WTC11 (cell line): Measurements from ENCODE around the genes SULT1C2 and SULT1C4.

- PRO-cap: no peak
Observed at GRCh38 chr2:105388898-105389673, 9.8 kb downstream of the FHL2 start.

- PRO-cap: no peak
Observed at GRCh38 chr2:105399496-105400006, 700 bp upstream of the FHL2 start.

DNA sequence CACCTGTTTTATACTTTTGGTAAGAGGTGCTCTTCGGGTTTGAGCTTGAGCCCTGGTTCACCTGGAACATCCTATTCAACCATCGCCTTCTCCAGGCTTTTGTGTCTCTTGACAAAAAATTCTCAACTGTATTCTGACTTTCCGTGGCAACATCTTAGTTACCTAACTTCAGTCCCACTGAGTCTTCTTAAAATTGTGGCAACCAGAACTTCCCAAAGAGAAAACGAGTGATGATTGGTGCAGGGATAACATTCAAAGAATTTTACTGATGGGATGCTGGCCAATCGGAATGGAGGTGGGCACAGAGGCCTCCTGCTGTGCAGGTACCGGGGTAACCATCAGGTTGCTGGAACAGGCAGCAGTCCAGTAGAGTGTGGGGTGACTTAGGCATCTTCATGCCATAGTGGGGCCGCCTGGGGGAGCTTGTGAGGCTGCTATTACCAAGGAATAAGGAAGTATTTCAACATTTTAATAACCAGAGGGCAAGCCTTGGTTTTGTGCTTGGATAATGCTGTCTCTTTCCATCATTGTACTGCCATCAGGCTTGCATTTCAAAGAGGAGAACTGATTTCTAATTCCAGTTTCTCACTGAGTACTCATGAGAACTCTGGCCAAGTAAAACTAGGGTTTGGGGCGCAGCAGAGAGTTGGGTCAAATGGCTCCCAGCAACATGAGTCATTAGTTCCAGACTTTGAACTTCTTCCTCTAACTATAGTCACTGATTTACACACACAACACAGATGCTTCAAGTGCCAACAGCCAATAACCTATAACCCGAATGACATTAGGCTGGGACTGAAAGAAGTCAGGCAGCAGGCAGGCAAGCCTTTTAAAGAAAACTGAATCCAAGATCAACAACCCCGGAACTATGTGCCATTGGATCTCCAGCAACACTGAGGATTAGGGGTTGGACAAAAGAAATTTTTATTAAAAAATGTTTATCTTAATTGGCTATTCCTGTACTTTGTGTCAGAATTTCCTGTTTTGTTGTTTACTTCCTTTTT, 56.0 kb upstream of the FHL2 start:
- PRO-cap: no peak

- PRO-cap: no peak
Observed at GRCh38 chr2:105467919-105468917, 69.4 kb upstream of the FHL2 start.

DNA sequence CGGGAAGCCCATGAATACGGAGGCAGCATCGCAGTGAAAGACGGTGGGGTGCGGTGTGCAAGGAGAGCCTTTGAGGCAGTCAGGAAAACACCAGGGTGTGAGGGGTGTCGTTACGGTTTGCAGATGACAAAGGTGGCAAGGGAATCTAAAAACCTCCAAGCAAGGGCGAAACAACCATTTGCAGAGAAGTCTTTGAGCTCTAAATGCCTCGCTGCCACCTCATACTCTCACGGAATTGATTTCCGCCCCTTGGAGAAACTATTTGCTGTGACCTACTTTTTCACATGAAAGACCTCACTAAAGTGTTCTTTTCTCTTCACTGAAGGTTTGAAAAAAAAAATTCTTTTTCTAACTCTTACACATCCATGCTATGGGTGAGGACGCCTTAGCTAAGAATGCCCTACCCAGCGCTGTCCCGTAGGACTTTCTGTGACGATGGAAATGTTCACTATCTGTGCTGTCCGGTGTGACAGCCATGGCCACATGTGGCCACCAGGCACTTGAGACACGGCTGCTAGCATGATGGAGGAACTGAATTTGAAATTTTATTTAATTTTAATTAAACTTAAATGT, 169.4 kb upstream of the FHL2 start:
- PRO-cap: no peak

DNA sequence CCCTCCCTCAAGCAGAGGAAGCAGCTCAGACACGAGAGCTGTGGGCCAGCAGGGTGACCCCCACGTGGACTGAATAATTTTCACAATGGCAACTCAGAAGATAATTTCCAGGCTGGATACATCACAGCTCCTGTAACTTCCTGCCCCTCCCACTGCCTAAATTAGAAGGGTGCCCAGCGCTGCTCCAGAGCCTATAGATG, 25.8 kb upstream of the NCK2 start:
- PRO-cap: no peak

GRCh38 chr2:105772483-105772922, 27.8 kb downstream of the NCK2 start:
- PRO-cap: no peak

- PRO-cap: no peak
Observed at GRCh38 chr2:105775659-105776724, 31.3 kb downstream of the NCK2 start.

- PRO-cap: no peak
Observed at GRCh38 chr2:105789789-105790747, 45.4 kb downstream of the NCK2 start.

DNA sequence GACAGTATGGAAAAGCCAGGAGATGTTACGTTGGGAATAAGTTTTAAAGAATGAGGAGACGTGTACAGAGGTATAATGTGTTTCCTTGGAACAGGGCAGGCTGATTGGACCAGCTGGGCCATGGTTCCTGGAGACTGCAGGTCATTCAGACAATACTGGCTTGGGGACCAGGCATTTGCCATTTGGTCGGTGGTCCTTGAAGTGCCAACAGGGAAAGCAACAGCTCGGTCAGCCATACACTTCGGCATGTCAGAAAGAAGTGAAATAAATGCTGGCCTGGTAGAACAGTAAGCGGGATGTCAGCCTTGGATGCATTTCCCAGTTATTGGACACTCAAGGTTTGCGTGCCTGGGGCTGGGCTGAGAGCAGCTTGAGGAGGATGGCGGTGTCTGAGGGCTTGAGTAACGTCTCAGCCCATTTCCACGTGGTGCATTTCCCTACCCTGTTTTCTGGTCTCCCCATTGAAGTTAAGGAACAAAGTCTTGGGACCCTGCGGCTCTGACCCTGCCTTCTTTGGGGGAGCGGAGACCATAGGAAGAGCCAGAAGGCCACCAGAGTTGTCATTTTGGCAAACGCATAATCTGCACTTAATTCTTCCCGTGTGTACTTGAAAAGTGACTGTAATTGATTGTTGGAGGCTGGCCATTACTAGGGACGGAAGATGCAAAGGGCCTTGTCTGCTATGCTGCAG, 75.5 kb downstream of the NCK2 start:
- PRO-cap: no peak

DNA sequence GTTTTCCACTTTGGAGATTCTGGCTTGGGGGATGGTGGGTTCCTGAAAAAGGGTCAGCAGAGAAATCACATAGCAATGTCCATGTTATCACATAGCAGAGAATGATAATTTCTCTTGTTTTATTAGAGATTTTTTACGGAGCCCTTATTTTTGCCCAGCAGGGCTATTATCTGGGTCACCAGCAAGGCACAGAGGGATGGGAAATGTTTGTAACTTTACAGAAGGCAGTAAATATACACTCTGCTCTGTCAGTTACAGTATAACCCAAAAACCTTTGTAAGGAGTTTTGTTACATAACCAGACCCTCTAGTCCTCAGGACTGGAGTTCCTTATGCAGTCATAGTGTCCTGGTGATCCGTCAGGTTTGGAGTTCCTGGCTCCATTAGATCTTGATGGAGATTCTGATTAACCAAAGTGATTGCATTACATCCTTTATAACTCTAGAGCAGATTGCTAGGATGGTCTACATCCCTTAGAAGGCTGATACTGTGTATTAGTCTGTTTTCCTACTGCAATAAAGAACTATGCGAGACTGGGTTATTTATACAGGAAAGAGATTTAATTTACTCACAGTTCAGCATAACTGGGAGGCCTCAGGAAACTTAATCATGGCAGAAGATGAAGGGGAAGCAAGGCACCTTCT, 81.0 kb downstream of the NCK2 start:
- PRO-cap: no peak

DNA sequence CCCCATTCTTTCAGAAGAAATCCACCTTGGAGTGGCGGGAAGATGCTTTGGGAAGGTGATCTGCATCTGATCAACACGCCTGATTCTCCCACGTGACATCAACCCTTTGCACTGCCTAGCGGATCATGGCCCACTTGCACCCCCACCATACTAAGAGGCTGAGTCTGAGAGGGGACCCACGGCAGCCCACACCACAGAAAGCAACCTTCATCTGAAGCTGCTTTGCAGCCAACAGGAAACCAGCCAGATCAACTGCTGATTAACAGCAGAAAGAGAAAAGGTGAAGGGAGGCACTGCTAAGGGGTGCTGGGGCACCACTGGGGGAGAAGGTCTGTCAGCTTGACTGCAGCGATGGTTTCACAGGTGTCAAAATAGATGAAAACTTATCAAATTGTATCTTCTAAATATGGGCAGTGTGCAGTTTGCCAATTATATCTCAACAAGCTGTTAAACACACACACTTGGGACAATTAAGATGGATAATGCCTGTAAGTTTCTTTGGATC, 29.1 kb downstream of the ECRG4 start:
- PRO-cap: no peak

GRCh38 chr2:106137923-106138498, 56.1 kb downstream of the UXS1 start:
- PRO-cap: no peak

- PRO-cap: no peak
Observed at GRCh38 chr2:106144620-106145148, 49.4 kb downstream of the UXS1 start.

DNA sequence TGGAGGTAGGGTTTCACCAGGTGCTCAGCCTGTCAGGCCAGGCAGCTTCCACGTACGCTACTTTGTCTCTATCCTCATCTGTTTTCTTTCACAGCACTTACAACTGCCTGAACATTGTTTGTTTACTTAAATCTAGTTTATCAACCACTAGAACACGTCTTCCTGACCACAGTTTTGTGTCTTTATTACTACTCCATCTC, 11.4 kb upstream of the UXS1 start:
- PRO-cap: no peak

DNA sequence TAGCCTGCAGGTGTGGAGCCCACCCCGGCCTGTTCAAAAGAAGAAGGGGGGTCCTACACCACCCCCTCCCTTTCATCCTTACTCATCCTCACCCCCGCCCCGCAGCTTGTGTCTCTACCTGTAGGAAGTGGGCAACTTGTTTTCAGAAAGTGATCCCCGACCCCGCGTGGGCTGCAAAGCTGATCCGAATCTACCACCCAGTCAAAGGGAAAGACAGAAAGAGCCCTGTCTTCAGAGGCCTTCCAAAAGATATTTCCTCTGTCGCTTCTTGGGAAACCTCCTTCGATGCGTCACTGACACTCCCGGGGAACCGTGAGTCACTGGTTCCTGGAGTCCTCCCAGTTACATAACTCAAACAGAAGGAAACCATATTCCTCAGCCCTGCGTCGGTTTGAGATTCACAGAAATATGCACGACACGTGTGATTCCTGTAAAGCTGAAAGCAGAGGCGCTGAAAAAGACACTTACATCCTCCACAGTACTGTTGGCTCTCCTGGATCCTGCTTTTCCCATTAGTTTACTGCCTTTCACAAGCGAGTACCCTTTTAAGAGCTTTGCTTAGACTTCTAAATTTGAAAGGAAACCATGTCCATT, 24.4 kb downstream of the CD8B2 start:
- PRO-cap: no peak

DNA sequence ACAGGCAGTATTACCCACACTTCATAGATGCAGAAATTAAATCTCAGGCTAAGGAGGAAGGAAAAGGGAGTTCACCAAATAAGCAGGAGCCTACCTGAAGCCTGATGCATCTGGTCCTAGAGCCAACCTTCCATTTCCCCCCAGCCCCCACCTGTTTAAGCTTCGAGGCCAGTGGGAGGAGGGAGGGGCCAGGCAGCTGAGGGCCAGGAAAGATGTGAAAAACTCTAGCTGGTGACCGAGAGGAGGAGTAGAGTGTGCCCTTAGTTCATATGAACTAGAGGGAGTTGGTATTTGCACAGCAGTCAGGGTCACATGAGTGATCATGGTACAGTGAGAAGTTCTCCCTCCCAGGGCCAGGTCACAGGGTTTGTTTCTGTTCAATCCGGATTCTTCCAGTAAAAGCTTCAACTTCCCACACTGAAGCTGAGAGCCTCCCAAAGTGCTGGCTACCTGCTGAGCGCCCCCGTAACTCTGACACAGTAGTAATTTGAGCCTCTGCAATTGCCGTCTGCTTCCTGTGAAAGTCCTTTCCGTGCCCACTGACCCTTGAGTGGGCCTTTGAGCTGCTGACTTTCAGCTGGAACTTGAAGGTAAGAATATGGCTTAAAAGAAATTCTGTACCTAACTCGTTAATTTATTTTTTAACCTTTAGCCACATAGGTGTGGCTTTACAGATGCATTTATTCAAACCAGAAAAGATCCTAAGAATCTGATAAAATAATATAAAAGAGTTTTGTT, at the start of gene SULT1C2:
Gene SULT1C2, plus strand, starts transcription at position 415 of the 738 bp plus-strand sequence.
- PRO-cap: bidirectional peak, plus-strand start at position 301 of the sequence, minus-strand start at position 318 of the sequence; unidirectional peak, minus-strand start at position 473 of the sequence

DNA sequence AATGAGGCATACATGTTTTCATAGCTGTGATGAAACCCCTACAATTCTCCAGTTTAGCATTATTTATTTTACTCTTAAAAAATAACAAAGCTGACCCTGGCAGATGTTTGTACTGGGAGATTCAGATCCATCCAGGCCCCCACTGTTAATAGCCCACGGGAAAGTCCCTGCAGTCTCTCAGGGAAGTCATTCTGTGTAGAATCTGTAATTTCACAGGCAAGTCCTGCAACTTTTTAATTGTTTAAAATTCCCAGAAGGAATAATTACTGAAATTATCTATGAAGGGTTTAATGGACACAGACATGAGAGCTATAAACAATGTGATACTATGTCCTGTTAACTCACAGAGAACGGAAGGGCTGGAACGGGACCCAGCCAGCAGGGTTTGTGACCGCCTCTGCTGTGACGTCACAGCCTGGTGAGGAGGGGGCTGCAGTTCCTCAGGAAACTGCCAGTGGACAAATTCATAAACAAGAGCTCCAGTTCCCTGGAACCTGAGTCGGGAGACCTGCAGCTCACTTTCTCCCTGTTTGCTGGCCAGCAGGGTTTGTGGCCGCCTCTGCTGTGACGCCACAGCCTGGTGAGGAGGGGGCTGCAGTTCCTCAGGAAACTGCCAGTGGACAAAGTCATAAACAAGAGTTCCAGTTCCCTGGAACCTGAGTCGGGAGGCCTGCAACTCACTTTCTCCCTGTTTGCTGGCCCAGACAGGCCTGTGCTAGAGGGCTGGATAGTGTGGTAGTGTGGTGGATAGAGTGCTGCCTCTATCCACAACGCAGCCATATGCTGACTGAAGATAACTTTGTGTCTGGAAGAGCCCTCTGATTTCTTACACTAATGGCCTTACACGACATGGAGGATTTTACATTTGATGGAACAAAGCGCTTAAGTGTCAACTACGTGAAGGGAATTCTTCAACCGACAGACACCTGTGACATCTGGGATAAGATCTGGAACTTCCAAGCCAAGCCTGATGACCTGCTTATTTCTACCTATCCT, at the start of gene SULT1C4:
Gene SULT1C4, plus strand, starts transcription at position 451 of the 996 bp plus-strand sequence.
- PRO-cap: no peak

DNA sequence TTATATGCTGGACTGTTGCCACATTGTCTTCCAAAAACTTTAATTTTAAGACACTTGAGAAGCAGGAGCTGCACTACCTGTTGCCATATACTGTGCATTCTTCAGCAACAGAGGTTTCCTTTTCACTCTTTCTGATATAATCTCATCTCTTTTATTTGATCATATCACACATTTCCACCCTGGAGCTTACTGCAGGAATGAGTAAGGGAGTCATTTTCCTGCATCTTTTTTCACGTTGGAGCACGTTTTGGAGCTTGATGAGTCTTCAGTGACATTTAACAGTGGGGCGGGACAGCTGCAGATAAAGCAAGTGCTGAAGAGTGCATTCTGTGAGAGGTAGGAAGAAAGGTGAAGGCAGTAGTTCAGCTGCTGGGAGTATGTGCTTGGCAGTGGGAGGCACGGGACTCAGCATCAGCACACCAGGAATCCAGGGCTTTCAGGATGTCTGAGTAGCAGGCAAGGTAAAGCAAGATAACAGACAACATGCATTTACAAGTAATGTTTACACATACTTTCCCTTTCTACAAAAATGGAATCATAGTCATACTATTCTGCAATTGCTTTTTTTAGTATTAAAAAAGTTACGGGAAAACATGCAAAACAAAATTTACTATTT, 4.0 kb downstream of the LIMS1 start:
- PRO-cap: no peak

DNA sequence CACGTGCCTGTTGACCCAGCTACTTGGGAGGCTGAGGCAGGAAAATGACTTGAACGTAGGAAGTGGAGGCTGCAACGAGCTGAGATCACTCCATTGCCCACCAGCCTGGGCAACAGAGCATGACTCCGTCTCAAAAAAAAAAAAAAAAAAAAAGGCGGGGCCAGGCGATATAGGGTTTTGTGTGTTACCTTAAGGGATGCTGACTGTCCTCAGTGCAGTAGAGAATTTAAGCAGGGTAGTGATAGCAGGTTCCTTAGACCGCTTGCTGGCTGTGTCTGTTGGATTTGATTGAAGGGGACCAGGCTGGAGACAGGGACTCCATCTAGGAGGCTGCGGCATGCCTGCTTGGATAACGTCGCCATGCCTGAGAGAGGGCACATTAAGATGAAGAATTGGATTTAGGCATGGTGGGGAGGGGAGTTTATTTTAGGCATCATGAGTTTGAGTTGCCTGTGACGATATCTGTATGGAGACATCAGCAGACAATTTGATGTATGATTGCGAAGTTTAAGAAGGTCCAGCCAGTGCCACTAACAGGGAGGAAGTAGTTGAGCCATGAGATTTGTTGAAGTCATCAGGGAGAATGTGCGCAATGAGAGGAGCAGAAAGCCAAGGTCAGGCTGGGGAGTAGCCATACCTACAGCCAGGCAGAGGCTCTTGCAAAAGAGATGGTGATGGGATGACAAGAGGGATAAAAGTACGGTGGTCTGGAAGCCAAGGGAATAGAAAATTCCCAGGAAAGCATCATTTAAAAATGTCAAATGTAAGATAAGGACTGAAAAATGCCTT, 50.9 kb downstream of the LIMS1 start:
- PRO-cap: no peak